Endothelial cell (in vitro differentiated cells): ENCODE measurements around the genes RIMBP3, SLC25A1 and CLDN5.

DNA sequence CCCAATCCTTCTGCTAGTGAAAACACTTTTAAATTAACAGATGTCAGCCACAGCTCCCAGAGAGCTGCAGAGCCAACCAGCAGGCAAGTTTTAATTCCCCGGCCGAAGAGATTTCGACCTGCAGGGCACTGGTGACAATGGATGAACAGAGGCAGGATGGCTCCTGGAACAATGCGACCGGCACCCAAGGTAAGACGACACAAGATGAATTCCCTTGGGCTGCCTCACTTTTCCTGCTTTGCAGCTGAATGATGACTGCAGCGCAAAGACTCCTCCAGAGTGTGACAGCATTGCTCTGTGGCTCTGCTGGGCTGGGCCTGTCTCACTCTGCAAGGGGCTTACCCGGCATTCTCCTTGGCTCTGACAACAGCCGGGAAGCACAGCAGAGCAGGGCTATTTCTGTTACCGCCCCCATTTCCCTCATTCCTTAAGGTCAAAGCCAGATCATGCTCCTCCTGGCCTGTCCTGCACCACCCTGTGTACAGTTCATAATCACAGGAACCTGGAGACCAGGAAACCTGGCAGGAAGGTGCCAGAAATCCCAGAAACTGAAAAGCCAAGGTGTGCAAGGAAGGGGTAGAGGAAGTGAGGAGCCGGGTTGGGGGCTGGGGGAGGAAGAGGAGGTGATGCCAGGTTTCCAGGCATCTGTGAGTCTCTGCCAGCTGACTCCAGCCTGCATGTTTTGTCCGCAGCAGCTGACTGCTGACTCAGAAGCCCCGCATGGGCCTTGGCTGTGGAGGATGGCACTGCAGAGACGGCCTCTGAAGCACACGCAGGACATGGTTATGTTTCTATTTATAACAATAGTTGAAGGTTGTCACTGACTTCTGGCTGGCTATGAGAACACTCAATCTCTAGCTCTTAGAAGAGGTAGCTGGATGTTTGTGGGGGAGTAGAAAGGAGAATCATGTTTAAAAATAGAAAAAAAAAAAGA, 113.7 kb downstream of the MICAL3 start:
- PRO-cap = bidirectional peak, plus-strand start at position 710 of the sequence, minus-strand start at position 206 of the sequence

DNA sequence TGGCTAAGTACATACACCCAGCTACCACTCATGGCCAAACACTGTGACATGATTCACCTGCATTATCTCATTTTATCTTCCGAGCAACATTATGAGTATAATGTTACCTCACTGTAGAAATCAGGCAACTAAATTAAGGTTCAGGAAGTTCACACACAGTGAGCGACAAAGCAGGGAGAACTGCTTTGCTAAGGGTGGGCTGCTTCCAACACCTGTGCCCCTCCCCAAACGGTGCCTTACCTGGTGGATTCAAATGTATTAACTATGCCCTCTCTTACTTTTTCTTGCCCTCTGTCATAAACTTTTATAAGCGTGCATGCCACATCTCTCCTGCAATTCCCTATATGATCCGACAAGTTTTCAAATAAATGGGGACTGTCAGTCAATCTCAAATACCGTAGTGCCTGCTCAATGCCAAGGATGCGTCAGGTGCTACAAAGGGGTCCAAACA, 75.0 kb downstream of the MICAL3 start:
- PRO-cap = no peak

DNA sequence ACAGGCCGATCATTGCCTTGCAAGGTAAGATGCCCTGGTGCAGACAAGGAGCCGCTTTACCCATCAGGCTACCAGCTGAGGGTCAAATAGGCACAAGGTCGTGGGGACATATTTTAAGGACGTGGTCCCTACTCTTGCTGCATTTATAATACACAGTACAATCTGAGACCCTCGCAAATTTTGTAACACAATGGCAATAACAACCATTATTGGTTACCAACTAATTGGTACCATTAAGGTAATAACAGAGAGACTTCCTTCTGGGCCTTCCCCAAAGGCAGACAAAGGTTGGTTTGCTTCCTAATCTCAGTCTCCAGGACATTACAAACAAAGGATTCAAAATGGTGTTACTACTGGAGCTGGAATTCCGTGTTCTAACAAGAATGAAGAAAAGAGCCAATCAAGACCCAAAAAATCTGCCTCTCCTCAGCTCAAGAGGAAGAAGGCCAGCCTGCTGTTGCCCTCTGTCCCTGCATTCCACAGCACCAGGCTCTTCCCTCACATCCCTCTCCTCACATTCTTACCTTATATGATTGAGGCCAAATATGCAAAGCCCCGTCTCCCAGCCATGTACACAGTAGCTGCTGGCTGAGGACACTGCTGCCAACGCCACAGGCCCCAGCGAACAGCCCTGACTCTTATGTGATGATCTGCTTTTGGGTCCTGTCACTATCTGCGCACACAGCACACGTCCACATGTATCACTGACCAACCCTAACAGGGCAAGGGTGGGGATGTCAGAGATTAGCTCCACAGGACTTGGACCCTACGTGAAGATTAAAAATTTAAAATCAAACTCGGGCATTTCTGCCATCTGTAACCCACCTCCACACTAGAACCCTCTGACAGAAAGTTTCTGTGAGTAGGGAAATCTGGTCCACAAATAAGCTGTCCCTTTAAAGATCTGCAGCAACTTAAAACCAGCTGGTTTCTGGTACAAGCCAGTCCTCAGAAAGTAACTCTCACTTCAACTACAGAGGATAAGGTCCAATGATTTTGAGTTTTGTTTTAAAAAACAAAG, 60.3 kb downstream of the MICAL3 start:
- PRO-cap = bidirectional peak, plus-strand start at position 569 of the sequence, minus-strand start at position 325 of the sequence

- PRO-cap = no peak
Measured at GRCh38 chr22:18032336-18033067, 8.1 kb upstream of the MICAL3 start.

- PRO-cap = no peak
Measured at GRCh38 chr22:18066182-18066865, 11.5 kb upstream of the PEX26 start.

- PRO-cap = no peak
Measured at GRCh38 chr22:18083016-18083798, 5.4 kb downstream of the PEX26 start.

DNA sequence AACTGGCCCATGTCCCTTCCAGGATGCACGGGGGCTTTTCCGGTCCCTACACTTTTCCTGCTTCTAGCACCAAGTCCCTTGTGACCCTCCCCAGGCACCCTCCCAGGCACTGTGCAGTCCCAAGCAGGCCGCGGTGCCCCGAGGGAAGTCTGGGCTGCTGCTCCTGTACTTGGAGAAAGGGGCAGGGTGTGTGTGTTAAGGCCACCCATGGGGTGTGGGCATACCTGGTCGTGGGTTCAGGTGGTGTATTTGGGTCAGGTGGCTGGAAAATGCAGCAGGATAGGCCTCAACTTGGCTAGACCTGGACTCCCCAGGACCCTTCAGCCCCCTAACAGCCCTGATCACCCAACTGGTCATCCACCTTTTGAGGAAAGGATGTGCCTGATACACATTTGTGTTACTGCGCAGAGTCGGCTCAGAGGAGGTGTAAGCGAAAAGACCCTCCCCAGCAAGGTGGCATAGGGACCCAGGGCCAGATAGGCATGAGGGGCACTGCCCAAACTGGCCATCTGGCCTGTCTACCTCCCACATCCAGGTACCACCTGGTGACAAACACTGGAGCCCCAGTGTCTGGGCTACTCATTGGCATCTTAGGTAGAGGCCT, at the start of gene RIMBP3:
TSS of gene RIMBP3 (minus strand) at position 266 of the 604 bp plus-strand sequence.
- PRO-cap = no peak

DNA sequence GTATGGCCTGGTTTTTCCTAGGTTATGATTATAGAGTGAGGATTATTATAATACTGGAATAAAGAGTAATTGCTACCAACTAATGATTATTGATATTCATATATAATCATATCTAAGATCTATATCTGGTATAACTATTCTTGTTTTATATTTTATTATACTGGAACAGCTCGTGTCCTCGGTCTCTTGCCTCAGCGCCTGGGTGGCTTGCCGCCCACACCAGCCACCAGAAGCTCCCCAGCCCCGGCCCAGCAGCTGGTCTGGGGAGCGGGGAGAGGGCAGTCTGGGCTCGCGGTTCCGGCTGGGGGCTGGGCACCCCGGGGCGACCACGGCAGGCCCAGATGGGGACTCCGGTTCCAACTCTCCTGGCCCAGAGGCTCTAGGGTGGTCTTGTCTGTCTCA, 670 bp upstream of the DGCR6 start:
- PRO-cap = no peak

DNA sequence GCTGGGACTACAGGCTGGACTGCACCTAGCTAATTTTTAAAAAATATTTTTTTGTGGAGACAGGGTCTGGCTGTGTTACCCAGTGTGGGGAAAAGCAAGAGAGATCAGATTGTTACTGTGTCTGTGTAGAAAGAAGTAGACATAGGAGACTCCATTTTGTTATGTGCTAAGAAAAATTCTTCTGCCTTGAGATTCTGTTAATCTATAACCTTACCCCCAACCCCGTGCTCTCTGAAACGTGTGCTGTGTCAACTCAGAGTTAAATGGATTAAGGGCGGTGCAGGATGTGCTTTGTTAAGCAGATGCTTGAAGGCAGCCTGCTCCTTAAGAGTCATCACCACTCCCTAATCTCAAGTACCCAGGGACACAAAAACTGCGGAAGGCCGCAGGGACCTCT, 2.5 kb upstream of the PRODH start:
- PRO-cap = no peak

DNA sequence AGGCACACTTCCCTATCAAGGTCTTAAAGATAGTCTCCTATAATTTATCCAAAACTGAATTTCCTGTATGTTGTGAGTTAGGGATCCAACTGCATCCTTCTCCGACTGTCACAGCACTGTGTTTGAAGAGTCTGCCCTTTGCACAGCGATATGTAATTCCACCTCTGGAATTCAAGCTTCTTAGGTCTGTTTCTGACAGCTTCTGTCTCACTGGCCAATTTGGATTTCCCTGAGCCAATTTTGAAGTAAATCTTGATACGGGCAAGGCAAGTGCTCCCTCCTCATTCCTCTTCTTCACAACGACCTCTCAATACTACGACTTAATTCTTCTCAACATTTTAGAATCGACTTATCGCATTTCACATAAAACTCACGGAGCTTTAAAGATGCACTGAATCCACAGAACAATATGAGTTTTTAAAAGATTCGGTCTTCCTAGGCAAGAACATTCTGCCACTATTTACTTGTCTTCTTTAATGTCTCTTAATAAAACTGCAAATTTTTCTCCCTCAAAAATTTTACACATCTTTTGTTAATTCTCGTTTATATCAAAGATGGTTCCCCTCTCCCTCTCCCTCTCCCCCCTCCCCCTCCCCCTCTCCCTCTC, 39.0 kb downstream of the DGCR2 start:
- PRO-cap = no peak

DNA sequence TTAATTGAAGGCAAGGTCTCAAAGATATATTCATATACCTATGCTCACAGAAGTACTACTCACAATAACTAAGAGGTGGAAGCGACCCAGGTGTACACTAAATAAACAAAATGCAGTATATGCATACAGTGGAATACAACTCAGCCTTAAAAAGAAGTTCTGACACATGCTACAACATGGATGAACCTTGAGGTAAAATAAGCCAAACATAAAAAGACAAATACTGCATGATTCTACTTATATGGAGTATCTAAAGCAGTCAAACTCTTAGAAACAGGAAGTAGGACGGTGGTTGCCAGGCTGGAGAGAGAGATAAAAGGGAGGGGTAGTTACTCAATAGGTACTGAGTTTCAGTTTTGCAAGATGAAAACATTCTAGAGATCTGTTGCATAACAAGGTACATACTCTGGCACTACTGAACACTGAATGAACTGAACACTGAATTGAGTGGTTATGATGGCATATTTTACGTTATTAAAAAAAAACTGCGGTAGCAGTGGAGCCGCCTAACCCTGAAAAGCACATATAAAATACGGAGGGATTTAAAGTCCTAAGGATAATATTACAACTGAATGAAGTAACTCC, 12.8 kb downstream of the DGCR2 start:
- PRO-cap = no peak

DNA sequence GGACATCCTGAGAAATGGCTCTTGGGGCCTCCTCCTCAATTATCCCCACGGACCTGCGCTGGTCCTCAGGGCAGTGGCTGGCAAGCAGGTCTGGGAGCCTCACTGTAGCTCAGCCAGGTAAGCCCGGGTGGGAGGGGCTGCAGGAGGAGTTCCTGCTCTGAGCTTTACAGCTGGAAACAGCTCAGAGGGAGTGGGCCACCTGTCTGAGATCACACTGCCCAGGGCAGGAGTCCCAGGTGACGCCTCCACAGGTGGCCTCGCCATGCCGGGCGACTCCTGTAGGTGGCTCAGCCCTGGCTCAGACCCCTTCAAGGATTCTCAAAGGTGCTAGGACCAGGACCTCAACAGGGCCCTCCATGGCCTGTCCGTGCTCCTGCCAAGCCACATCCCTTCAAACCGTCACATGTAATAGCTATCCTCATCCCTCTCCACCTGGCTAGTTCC, 3.7 kb upstream of the TSSK2 start:
- PRO-cap = no peak

DNA sequence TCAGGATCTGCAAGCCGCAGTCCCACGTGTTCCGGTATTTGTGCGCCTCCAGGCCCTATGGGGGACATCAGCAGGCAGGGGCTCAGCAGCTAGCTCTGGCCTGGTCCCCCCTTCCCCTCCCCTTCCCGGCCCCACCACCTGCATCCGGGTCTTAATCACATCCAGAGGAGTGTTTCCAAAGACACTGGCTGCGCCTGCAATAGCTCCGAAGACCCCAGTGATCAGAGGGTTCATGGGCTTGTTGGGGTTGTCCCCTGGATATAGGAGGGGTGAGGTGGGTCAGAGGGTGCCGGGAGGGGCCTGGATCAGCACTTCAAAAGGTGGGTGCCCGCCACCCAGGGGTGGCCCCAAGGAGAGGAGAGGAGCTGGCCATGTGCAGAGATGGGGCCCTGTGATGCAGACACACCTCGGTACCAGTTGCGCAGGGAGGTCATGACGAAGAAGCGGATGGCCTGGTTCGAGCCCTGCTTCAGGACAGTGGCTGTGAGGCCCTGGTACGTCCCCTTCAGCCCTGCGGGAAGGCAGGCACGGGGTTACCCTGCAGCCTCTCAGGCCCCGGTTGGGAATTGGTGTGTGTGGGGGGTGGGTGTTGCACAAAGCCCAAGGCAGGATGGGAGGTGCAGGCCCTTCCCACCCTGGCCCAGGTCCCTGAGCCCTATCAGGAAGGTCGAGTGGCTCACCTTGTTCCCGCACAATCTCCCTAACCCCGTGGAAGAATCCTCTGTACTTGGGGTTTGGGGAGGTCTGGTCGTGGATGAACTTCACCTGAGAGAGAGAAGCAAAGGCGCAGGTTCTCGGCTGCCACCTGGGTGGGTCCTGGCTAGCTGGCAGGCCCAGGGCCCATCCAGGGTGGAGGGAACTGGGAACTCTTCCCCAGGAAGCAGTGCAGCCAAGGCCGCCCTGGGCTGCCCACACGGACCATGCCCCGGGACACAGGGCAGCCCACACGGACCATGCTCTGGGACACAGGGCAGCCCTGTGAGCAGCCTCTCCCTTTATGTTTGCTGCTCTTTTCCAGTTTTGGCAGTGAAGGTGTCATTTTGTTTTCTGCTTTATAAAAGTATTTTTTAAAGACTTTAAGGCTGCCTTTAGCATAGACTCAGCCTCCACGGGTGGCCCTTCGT, 1.7 kb downstream of the SLC25A1 start:
- PRO-cap = no peak

GRCh38 chr22:19178123-19178899, at the start of gene SLC25A1:
TSS of gene SLC25A1 (minus strand) at chr22:19178736.
- PRO-cap = bidirectional peak, plus-strand start at chr22:19178313, minus-strand start at chr22:19178196; bidirectional peak, plus-strand start at chr22:19178548, minus-strand start at chr22:19178505; bidirectional peak, plus-strand start at chr22:19179014, minus-strand start at chr22:19178749

- PRO-cap = unidirectional peak, plus-strand start at chr22:19478614
Measured at GRCh38 chr22:19477985-19478746, 827 bp downstream of the UFD1 start.

- PRO-cap = no peak
Measured at GRCh38 chr22:19483404-19484102, 3.8 kb downstream of the CDC45 start.

- PRO-cap = bidirectional peak, plus-strand start at chr22:19524720, minus-strand start at chr22:19524401; bidirectional peak, plus-strand start at chr22:19524757, minus-strand start at chr22:19524774; bidirectional peak, plus-strand start at chr22:19524974, minus-strand start at chr22:19524973
Measured at GRCh38 chr22:19524314-19525114, at the start of gene CLDN5. TSS of gene CLDN5 (minus strand) at chr22:19524410.

DNA sequence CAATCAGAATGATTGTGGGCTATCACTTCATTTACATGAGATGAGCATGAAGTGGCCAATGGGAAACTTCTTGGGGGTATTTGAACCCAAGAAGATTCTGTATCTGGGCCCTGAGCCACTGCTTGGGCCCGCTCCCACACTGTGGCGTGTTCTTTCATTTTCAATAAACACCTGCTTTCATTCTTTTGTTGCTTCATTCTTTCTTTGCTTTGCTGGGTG, 79.7 kb upstream of the CLDN5 start:
- PRO-cap = no peak

- PRO-cap = no peak
Measured at GRCh38 chr22:19756368-19757203, 4.0 kb upstream of the TBX1 start.

DNA sequence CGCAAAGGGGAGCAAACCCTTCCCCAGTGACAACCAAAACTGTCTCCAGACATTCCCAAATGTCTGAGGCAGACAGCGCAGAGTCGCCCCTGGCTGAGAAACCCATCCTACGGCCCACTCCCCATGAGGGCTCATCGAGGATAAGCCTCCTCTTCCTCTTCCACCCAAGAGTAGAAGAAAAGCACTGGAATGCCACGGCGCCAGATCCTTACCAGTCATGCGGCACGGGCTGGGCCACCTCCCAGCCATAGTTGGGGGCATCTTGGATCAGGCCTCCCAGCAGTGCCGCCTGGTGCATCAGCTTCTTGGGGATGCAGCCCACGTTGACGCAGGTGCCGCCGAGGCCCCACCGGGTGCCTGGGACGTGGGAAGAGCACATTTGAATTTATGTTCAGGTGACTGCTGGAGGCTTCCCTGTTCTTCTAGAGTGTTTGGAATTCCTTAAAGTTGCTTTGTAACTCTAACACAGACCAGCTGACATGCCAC, 22.9 kb upstream of the COMT start:
- PRO-cap = no peak